Mesangial cell (primary cell): Measurements from ENCODE around the gene NARS1.

DNA sequence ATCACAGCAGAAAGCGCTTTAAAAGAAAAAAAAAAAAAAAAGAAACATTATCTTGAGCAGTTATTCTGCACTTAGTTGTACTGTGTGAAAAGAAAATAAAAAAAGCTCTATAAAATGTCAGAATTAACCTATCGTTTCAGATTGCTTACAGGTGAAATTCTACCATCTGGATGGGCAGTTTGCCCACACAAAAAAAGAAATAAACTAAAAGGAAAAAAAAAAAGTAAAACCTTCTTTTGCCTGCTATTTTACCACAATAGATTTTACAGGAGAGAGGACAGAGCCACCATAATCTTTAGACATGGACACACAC is 167.2 kb downstream of the TCF4 start:
- RAMPAGE, long total RNA = no peak

DNA sequence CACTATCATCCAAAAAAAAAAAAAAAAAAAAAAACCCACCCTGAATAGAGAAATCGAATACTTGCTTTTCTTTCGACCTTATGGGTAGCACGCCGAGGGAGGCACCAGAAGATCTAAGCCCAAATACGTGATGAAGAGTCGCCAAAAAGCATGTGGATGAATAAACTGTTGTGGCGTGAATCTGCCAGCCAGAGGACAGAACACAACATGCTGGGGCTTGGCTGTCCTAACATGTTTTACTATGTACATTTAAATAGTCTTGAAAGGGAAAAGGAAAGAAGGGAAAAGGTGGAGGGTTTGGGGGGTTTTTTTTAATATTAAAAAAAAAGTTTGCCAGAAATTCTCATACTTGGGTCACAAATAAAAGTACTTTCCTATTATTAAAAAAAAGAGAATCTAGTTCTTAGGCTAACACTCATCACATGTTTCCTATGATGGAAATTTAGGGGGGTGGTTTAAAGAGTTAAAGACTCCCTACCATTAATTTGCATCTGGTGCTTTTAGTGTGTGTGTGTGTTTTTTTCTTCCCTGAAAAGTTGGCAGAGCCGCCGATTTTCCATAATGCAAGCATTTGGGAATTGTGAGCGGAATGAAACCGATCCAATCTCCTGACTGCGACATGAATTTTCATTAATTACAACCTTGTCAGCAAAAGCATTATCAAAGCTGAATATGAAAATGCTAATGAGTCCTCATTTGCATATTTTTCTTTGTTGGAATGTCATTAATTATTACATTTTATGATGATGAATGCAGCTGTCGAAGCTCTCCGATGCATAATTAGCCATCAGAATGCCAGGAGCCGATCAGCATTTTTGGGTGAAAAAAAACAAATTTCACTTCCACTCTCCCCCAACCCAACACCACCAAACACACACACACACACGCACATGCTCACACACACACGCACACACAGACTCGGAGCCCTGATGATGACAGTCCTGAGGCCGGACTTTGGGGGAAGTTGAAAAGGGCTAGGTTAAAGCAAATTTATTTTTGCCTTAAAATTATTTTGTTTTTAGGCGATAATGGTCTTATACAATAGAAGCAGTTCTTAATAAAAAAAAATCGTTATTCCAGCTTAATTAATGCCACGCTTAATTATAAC is 165.5 kb downstream of the TCF4 start:
- RAMPAGE, long total RNA = no peak

- RAMPAGE, long total RNA = no peak
These were observed 133.4 kb upstream of the TCF4 start for GRCh38 chr18:55721412-55721693.

- RAMPAGE, long total RNA = no peak
These were observed 191.6 kb upstream of the TCF4 start for GRCh38 chr18:55779559-55780063.

GRCh38 chr18:56637580-56637783 is 910 bp downstream of the TXNL1 start:
- RAMPAGE, long total RNA = no peak

GRCh38 chr18:56756370-56757082 is 105.4 kb downstream of the WDR7 start:
- RAMPAGE, long total RNA = no peak

DNA sequence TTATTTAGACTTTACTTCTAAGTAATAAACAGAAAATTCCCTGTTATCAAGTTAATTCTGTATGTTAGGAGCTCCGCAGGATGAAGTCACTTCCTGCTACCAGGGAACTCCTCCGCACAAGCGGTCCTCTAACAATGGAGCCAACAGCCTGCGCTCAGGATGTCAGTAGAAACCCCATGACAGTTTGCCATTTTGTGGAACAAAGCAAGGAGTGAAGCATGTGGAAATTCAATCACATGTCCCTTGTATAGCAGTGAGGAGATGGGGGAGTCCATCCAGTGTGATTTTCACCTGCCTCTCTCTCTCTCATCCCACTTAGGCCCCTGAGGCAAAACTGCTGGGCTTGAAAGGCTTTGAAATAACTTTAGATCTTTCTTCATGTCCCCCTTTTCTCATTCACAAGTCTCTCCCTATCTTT is 138.2 kb downstream of the WDR7 start:
- RAMPAGE, long total RNA = no peak

DNA sequence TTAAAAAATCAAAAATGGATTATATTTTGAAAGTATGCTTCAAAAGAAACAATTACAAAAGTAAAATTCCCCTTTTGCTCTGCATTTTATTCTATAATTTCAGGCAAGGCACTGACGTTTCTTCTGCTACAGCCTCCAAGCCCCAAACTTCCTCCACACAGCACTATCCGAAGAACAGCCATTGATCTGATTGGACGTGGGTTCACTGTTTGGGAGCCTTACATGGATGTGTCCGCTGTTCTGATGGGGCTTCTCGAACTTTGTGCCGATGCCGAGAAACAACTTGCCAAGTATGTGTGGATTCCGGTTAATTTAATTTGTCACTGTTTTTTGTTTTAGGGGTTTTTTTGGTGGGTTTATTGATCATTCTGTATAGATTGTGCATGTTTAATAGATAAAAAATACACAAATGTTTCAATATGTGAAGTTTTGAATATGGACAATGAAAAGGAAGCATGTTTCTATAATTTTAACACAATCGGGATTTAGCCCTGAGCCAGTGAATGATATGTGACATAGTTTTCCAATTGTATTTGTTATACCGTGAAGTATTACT is 223.0 kb upstream of the BOD1L2 start:
- RAMPAGE, long total RNA = no peak

DNA sequence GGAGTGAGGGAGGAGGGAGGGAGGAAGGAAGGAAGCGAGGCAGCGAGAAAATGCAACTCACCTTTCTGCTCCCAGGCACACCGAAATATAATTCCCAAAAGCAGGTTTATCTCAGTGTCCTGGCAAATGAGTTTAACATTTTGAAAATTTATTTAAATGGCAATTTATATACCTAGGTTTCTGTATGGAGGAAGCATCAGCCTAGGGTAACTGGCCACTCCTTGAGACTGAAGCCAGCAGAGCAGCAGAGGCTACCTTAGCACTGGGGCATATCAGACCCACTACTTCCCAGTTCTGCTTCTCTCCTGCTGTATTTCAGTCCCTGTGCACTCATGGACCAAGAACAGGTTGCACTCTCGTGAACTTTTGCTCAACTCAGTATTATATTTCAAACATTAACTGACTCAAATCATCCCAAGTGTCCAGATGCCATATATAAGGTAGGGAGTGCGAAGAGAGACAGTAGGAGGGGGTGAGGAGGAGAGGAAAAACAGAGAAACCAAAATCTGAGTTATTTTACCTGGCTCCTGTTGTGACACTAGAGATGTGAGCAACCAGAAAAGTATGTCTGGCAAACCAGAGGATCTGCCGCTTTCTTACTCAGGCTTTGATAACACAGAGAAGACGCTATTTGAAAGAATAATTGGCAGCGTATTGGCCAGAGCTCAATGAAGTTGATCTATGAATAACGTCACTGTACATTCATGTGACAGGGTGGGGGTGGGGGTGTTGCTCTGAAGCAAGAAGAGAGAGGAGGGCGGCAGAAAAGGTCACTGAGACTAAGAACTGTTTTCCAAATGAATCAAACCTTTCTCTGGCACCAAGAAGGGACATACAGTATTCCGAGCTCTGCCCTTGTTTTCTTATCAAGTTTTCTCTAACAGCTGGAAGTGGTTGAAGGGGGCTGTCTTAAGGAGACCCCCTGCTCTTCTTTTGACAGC is 1.9 kb upstream of the ONECUT2 start:
- RAMPAGE, long total RNA = no peak

GRCh38 chr18:57621097-57622063 is at the start of gene NARS1:
NARS1 (minus strand) TSS chr18:57621836.
- RAMPAGE, long total RNA = start-site peak on the minus strand at chr18:57621748-57621848, 3,610 reads

DNA sequence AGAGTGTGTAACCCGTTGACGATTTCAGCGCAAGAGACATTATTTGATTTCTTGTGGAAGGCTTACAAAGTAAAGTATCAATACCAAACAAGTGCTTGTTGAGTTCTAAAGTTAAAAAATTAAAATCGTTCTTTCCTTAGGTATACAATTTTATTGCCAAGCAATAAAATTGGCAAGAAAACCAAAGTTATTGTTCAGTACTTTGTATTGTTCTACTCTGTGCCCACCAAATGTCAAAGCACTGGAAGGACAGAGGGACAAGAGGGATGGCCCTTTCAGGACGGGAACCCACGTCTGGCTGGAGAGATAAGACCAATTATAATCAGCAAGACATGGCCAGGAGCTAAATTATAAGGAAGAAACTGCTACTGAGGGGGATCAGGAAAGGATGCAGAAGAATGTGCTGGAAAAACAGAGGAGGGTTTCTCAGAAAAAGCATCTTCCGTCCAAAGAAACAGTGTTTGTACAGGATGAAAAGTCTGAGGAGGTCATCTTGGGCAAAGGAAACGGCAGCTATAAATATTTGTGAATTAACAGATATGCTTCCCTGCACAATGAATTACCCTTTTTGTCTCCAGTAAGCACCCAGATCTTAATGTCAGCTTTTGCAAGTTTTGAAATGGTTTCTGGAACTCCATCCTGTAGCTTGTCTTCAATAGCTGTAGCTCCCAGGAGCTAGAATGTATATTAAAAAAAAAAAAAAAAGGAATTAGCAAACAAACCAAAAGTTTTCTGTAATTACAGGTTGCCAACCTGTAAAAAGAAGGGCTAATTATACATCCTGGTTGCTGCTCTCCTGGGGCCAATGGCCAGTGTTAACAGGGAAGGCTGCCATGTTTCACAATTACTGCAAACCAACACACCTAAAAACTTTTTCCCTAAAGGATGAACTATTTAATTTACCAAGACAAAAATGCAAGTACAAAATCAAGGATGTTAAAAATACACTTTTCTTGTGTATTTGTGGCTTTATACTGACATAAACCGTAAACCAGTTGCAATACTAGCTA is 46.5 kb upstream of the NARS1 start:
- RAMPAGE, long total RNA = no peak

- RAMPAGE, long total RNA = no peak
These were observed 62.4 kb upstream of the NARS1 start for GRCh38 chr18:57684004-57684448.

DNA sequence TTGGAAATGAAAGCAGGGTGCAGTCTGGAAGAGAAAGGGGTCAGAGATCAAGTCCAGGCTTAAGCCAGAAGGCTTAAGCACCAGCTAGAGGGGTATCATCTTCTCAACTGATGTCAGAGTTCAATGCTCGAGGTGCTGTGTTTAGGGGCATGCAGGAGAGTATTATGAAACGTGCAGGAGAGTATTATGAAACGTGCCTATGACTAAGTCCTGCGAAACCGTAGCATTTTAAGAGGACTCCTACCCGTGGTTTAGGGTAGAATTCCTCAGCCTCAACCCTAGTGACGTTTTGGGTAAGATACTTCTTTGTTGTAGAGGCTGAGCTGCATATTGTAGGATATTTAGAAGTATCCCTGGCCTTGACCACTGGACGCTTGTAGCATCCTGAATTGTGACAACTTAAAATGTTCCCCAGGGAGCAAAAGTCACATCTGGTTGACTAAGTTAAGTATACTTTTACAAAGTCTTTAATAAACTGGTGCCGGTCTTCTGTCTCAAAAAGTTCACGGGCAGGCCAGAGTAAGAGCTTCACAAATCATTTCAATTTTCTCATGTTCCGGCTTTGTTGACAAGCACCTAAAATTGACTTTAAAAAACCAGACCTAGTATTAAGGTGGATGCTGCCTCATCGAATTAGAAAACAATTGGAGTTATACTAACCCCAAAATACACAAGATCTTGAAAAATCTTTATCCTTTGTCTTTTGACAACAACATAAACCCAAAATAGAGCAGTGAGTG is 18.4 kb downstream of the ATP8B1 start:
- RAMPAGE, long total RNA = no peak

GRCh38 chr18:57789234-57789660 is 13.9 kb downstream of the ATP8B1 start:
- RAMPAGE, long total RNA = no peak

DNA sequence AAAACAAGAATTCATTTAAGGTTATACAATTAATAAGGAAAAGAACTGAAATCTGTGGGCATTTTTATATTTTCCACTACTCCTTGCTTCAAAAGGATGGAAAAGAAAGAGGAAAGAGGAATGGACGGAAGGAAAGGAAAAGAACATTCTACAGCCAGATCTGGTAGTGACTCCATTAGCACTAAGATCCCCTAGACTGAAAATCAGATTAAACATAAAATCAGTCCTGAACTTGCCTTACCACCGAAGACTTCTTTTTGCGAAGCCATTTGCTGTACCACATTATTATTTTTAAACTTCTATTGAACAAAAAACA is 2.4 kb downstream of the ATP8B1 start:
- RAMPAGE, long total RNA = no peak

DNA sequence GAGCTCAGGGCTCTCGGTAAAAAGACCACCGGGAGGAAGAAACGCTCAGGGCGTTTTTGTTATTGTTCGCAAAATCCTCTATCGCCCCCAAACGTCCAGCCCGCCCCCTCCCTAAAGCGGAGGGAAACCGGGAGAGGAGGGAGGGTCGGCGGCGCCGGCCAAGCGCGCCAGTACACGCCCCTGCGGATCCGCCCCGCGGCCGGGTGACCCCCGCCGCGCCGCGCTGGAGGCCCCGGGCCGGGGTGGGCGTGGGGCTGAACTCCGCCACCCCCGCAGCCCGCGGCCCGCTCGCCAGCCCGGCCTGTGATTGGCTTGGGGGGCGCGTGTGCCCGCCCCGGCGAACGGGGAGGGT is 218 bp upstream of the NEDD4L start:
- RAMPAGE, long total RNA = no peak

DNA sequence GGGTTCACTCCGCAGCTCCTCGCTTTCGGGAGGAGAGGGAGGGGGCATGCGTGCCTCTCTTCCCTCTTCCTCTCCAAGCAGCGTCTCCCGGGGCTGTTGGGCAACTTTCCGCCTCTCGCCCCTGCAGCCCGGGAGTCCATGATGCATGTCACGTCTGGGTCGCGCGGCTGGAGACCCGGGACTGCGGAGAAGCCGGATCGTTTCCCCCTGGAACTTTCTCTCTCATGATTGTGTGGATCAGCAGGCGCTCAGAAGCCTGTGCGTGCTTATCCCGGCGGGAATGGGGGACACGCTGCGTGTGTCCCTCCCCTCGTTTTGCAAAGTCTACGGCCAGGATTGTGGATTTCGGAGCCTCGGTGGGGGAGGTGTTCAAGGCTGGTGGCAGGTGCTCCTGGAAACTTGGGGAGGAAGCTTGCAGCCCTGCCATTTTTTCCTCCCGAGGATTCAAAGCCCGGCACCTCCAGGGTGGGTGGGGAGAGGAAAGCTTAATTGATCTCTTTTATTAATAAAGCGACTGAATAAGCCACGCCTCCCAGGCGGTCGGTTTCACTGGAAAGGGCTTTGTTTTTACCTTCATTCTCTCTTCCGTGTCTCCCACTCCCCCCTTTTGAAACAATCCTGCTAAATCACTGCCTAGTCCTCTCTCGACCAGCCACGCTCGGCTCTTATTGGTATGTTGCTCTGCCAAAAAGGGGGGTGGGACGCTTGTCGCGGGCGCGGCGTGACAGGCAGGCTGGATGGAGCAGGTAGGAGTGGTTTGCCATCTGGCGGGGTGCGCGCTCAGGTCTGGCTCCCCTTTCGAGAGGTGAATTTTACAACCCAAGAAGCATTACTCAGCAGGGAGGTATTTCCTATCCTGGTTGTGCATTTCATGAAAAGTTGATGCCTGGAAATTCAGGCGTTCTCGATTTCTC is 1.2 kb downstream of the NEDD4L start:
- RAMPAGE, long total RNA = start-site peak on the plus strand centred at position 773 of the sequence, 442 bp wide, 7 reads

DNA sequence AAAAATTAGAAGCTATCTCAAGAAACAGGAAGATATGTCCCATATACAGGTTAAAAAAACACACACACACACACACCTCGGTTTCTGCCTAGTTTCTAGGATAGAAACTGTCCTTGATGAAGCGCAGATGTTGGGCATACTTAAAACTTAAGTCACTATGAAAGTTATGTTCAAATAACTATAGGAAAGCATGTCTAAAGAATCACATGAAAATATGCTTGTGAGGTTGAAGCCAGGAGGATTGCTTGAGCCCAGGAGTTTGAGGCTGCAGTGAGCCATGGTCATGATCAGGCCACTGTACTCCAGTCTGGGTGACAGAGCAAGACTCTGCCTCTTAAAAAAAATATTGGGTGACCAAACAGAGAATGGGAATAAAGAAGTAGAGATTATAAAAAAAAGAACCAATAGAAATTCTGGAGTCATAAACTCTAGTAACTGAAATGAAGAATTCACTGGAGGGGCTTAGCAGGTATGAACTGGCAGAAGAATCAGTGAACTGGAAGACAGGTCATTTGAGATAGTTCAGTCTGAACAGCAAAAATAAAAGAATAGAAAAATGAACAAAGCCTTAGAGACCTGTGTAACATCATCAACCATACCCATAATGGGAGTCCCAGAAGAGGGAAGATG is 27.1 kb downstream of the NEDD4L start:
- RAMPAGE, long total RNA = no peak

GRCh38 chr18:58100464-58100838 is 56.4 kb downstream of the NEDD4L start:
- RAMPAGE, long total RNA = no peak

DNA sequence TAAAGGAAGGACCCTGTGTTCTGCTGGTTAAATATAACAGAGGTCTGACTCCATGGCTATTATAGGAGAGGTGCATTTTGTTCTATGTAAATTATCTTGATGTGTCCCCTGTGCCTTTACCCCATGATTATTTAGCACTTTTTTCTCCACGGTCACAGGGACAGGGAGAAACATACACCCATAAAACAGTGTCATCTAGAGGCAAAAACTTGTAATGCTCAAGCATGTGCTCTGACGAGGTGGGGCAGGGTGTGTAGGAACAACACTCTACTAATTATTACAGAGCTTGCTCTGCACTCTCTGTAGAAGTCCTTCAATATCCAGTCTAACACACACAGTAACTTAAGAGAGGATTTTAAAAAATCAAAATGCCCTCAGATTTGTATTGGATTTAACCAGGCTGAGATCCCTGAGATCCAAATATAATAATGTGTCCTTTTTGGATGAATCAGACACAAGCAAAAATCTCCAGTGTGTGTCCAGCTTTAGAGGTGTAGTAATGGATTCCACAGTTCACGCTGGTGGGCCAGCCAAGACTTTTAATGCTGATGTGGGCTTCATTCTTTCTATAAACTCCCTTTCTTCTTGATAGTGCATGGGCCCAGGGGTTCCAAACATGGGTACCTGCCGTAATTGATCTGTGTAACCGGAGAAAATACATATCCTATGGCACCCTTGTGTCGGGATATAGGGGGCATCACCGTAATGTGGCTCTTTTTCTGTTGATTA is 188.1 kb downstream of the NEDD4L start:
- RAMPAGE, long total RNA = no peak